Placental pericyte (primary cell): ENCODE results near the gene OAS3.

DNA sequence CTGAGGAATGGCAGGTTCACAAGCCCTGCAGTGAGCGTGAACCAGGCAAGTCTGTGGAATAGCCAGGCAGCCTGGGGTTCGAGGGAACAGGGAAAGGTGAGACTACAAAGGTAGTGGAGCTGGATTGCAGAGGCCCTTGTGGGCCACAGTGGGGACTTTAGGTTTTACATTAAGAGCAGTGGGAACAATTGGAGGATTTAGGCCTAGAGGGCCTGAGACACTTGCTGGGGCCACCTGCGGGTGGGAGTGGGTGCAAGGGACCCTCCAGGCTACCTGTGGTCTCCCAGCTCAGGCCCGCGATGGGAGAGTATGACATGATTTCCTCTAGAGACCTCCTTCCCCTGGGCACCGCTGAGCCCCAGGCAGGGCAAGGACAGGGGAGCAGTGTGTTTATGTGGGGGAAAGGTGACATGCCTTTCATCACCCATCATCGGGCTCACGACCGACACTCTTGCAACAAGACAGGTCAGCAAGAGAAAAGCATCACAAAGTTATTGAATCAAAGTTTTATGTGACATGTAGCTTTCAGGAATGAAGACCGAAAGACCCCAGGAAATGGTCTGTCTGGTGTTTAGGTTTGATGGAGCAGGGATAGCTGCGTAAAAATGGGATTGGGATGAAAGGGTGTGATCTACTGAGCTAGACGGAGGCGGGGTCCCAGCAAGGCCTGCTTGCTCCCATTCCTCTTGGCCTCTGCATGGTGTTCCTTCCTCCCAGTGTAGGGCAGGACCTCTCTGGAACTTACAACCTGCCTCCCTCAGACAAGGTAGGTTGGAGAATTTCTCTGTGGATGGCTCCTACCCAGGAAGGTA, 19.9 kb downstream of the SH2B3 start:
- CAGE, long polyA plus RNA, result no peak

DNA sequence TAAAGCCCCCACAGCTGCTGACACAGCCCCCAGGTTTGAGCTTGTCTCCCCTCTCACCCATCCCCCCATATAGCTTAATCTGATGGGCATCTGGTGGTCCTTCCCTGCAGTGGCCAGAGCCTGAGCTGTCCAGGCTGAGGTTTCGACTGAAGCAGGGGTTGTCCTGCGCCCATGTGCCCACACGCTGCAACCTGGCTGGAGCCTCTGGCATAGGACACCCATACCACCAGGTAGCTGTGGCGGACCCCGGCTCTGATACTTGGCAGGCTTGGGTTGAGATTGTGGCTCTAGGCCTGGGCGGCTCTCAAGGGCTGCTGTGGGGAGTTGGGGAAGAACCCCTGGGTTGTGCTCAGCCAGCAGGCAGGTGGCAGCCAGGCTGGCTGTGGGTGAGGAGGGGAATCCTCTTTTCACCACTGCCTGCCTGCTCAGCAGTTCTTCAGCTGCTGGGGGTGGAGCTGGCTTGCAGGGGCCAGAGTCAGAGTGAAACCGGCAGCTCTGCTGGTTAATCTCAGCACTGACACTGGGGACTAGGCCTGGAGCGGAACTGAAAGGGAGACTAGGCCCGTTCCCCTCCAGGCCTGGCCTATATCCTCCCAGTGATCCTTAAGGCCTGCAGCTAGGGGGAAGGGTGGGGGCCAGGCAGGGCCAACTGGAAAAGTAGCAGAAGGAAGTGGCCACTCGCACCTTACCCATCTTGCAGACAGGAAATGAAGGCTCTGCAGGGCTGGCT, 39.1 kb downstream of the SH2B3 start:
- CAGE, long polyA plus RNA, result no peak

DNA sequence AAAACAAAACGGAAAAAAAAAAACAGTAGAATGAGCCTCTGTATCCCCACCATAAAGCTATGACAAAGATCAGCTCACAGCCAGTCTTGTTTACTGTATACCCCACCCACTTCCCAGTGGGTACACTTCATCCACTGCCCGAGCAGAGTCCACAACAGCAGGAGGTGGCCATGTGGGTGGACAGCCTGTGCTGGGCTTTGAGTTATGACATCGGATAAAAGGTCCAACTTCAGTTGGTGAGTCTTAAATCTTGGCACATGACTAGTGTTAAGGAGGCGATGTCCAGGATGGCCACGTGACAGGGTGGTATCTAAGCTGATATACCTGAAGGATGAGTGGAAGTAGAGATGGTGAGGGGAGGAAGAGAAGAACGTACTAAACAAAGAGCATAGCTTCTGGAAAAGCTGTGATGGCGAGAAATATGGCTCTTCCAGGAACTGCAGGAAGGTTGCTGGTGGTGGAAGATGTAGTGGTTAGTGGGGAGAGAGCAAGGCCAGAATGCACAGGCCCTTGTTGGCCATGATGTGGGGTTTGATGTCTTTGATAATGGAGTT, 34.7 kb upstream of the MAPKAPK5 start:
- CAGE, long polyA plus RNA, result no peak

DNA sequence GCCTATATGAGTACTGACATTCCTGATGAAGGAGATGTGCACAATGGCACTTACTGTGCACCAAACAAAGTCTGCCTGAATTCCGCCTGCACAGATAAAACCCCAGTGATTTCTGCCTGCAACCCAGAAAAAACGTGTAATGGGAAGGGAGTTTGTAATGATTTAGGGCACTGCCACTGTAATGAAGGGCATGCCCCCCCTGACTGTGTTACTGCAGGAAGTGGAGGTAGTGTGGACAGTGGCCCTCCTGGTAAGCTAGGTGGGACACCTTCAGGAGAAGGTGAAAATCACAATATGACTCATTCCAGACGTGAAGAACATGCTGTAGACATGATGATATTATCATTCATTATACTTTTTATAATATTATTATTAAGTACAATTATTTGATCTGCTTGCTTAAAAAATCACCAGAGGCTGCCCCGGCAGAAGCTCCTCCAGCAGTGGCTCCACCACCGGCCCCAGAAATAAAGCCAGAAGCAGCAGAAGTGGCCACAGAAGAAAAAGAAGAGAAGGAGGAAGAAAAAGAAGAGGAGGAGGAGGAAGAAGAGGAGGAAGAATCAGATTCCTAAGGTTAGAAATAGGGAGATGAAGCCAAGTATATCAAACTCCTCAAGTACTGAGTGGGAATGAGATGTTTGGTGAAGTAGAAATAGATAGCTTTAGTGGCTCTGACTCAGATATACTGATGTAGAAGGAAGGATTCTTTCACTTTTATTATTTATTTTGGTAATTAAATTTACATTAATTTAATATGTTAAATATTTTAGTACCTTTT, 59.3 kb downstream of the MAPKAPK5 start:
- CAGE, long polyA plus RNA, result no peak

GRCh38 chr12:111993584-111994360, 19.2 kb downstream of the TMEM116 start:
- CAGE, long polyA plus RNA, result no peak

- CAGE, long polyA plus RNA, result no peak
These were observed 7.1 kb downstream of the TMEM116 start for GRCh38 chr12:112005688-112006406.

DNA sequence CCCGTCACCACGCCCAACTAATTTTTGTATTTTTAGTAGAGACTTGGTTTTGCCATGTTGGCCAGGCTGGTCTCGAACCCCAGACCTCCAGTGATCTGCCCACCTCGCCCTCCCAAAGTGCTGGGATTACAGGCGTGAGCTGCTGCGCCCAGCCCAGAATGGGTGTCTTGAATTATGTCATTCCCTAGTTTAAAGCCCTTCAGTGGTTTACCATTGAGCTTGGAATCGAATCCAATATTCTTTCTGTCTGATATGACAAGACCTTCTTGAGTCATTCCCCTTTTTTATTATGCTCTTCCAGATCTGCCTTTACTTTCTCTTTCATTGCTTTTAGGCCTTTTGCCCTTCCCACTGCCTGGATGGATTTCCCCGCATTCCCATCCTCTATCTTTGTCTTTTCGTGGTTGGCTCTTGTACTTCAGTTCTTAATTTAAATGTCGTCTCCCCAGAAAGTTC, 1.5 kb downstream of the TRAFD1 start:
- CAGE, long polyA plus RNA, result no peak

DNA sequence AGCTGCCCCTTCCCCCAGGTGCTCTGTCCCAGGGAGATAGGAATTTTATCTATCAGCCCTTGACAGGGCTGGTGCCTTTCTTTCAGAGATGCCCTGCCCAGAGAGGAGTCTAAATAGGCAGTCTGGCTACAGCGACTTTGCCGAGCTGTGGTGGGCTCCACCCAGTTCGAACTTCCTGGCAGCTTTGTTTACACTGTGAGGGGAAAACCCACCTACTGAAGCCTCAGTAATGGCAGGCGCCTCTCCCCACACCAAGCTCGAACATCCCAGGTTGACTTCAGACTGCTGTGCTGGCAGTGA, 33.4 kb downstream of the TRAFD1 start:
- CAGE, long polyA plus RNA, result no peak

DNA sequence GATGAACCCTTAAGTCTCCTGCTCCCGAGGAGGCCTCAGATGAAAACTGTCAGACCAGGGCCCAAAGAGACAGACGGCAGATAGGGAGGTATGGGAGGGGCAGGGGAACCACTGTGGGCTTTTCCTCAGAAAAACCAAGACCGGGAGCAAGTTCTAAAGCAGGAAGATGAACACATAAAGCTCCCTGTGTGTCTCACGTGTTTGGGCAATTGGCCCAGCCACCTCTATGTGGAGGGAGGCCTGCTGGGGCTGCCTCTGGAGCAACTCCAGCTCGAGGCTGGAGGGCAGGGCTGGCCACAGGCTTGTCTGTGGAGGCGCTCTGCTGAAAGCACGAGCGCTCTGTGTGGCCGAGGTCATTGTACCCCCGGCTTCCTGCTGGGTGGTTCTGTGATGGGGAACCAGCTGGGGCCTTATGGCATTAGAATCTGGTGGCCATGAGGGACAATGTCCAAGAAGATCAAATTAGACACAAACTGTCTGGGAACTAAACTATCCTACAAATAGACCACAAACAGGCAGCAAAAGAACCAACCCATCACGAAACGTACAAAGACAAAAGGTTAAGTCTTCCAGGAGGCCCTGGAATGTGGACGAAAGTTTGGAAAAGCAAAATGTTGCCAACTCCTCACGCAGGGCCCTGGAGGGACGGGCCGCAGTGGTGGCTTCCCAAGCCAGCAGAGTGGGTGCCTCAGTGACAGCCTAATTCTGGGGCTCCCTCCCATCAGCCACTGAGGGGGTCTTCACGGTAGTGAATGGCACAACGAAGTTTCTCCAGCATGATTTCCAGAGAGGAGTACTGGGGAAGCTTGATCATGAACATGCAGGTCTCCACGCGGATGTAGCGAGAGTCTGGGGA, 36.5 kb downstream of the TRAFD1 start:
- CAGE, long polyA plus RNA, result no peak

DNA sequence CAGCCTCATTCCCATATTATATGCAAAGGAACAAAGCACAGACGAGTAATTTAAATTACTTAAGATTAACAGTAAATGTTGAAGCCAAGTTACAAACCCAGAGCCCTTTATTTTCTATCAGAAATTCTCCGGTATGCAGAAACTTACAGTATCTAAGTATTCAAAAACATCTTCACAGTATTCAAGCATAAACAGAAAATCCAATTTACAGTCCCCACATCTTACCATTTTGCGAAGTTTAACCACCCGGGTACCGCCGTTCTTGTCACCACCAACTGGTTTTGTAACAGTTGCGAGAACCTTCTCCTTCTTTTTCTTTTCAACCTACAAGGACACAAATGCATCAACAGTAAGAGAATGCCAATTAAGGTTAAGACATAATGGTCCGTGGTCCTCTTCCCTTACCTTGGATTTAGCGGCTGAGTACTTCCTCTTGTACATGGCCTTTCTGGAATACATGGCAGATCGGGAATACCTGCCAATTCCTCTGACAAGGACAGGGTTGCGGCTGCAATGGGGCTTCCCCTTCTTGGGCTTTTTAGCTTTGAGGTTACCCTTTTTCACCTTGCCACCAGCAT, 1.3 kb downstream of the RPL6 start:
- CAGE, long polyA plus RNA, result no peak

DNA sequence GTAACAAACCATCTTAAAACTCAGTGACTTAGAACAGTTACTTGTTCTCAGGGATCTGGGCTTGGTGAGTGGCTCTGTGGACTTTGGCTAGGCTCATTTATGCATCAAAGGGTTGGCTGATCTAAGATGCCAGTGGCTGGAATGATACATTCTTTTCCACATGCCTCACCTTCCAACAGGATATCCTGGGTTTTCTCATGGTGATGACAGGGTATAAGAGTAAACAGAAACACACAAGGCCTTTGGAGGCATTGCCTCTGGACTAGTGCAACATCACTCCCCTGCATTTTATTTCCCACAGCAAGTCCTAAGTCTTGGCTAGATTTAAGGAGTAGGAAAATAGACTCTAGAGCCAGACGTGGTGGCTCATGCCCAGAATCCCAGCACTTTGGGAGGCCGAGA, 47.8 kb downstream of the RPH3A start:
- CAGE, long polyA plus RNA, result no peak

GRCh38 chr12:112879013-112879218, 27.8 kb upstream of the OAS1 start:
- CAGE, long polyA plus RNA, result no peak

DNA sequence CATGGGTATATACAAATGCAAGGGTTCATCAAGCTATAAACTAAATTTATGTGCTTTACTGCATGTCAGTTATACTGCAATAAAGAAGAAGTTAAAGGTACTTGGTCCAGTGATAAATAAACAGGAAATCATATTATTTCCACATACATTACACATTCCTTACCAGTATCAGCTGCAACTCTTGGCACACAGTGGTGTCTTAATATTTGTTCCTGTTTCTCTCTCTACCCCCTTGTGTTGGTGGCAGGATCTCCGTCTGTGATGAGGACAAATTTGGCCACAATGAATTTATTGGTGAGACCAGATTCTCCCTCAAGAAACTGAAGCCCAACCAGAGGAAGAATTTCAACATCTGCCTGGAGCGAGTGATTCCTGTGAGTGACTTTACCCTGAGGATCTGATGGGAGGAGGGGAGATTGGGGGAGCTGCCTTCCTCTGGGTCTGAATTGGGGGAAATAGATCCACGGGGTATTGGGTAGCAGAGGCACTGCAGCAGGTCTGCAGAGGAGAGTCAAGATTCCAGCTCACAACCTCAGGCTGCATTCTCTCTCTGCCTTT, 19.1 kb upstream of the OAS1 start:
- CAGE, long polyA plus RNA, result no peak

- CAGE, long polyA plus RNA, result no peak
These were observed at the start of gene OAS3 for GRCh38 chr12:112937884-112938882. OAS3 (plus strand) TSS chr12:112938474.

DNA sequence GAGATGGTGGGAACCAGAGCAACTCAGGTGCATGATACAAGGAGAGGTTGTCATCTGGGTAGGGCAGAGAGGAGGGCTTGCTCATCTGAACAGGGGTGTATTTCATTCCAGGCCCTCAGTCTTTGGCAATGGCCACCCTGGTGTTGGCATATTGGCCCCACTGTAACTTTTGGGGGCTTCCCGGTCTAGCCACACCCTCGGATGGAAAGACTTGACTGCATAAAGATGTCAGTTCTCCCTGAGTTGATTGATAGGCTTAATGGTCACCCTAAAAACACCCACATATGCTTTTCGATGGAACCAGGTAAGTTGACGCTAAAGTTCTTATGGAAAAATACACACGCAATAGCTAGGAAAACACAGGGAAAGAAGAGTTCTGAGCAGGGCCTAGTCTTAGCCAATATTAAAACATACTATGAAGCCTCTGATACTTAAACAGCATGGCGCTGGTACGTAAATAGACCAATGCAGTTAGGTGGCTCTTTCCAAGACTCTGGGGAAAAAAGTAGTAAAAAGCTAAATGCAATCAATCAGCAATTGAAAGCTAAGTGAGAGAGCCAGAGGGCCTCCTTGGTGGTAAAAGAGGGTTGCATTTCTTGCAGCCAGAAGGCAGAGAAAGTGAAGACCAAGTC, 6.0 kb upstream of the OAS2 start:
- CAGE, long polyA plus RNA, result no peak

DNA sequence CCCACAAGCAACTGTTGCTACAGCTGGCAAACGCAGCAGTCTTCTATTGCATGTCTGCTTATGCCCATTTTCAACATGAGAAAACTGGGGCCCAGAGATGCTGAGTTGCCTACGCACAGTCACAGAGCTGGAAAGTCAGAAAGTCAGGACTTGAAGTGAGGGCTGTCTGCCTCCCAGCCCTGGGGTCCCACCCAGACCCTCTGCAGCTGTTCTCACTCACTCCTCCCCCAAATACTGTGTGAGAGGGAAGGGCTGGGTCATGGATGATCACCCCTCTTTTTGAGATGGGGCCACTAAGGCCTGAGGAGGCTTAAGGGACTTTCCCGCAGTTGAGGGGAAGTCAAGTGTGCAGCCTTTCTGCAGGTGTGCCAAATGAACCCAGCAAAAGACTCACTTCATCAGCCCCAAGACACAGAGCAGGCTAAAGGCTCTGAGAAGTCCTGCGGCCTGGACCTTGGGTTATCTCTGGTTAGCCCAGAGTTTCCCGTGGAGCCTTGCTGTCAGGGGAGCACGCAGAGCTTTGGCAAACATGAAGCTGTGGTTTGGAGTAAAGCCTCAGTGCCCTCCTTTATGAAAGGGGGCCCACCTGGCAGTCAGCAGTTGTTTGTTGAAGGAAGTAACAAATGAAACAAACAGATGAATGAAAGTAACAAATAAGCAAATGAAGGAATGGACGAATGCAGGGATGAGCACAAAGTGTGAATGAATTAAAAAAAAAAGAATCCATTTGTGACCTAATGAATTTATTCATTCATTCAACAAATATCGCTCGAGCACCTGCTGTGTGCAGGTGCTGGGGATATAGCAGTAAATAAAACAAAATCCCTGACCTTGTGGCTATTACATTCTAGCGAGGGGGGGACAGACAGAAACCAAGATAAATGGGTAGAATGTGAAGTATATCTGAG, 18.8 kb downstream of the DTX1 start:
- CAGE, long polyA plus RNA, result no peak

DNA sequence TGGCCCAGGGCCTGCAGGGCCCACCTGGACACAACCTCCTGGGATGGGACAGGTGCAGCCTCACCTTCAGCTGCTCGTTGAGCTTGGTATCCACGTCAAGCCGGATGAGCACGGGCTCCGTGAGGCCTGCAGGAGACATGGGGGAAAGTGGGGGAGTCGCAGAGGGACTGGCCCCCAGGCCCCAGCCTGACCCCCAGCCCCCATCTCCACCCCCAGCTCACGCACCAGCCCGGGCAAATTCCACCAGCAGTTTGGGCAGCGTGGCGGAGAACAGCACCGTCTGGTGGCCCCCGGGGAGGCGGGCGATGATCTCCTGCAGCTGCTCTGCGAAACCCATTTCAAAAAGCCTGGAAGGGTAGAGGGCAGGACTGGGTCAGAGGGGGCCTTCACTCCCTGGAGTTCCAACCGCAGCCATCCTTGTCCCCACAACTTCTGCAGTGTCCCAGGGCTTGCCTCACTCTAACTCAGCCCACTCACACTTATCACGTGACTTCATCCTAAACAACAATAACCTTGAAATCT, 10.4 kb downstream of the DDX54 start:
- CAGE, long polyA plus RNA, result no peak

DNA sequence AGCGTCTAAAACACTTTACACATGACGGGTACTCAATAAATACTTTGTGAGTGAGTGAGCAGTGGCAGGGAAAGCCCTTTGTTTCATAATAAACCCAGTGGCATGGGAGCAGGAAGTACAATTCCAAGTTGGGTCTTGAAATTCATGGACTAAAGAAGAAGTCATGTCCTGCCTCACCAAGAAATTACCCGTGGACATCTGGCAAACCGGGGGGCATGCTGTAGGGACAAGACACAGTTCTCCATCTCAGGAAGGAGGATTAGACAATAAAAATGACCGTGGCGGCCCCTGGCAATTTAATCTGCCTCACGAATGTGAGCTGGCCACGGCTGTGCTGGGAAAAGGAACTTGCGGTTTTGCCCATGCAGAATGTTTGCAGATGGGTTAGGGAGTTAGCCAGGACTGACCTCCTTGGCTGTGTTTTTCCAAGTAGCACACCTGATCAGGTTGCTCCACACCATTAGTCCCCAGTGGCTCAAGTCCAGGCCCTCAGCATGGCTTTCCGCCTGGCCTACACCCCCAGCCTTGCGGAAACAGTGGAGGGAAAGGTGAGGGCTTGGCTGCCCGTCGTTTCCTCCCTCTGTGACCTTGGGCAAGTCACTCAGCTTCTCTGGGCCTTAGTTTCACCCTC, 20.7 kb downstream of the TPCN1 start:
- CAGE, long polyA plus RNA, result no peak

- CAGE, long polyA plus RNA, result no peak
These were observed 38.5 kb downstream of the TPCN1 start for GRCh38 chr12:113259256-113260592.

DNA sequence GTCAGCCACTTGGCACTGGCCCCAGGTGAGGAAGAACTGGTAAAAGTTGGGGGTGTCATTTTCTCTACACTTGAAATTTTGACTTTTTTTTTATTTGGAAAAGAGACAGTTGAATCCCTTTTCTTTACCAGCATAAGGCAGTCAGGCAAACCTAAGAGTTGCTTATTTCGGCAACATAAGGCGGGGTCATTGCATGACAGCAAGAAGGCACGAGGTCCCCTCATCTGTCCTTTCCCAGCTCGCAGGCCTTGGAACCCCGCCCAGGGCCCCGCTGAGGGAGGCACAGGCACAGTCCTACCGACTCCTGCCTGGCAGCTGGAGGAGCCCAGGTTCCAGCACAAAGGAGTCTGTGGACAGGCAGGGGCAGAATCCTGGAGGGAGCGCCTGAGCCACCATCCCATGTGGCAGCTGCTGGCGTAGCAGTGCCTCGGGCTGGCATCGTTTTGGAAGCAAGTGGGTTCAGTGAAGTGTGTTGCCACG, 36.2 kb downstream of the SLC8B1 start:
- CAGE, long polyA plus RNA, result no peak